Endothelial cell (in vitro differentiated cells): ENCODE measurements around the gene TMEM132D.

GRCh38 chr12:127062025-127062532 lies 1204.9 kb upstream of the TMEM132C start:
- PRO-cap = no peak

DNA sequence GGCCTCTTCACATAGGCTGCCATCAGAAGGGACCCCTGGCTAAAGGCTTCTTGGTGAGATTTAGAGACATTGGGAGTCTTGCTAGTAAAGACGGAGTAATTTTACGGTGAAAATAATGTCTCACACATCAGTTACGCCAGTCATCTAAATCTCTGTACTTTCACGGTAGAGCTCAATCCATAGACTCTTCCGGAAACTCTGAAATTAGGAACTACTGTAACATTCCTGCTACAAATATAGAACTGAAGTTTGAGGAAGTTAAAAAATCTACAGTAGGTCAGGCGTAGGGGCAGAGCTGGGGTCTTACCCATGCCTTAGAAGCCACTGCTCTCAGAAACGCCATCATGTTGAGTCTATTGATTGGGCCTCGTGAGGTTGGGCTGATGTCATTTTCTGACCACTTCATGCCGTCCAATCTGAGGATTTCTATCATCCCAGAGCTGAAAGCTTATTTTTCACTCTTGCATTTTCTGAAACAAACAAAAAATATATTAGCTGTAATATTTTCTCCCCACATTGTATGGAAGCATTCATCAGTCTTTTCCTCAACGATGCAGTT lies 1029.8 kb upstream of the TMEM132C start:
- PRO-cap = no peak

DNA sequence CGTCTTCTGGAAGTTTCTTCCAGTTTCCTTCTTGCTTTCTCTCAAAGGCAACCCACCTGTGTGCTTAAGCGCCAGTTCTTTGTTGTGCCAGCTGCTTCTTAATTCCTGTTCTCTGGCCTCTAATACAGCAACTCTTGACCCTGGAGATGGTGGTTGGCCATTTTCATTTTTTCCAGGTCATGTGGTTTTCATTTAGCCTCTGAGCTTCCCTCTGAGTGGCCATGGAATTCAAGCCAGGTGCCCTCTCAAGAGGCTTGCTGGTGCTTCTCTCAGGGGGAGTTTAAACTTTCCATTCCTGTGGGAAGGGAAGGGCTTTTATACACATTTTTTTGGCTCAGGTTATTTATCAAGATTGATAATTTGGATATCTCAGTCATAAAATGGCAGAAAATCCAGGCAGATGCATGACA lies 950.0 kb upstream of the TMEM132C start:
- PRO-cap = no peak

GRCh38 chr12:127944270-127944501 lies 322.8 kb upstream of the TMEM132C start:
- PRO-cap = no peak

- PRO-cap = no peak
These were observed 6.0 kb upstream of the SLC15A4 start for GRCh38 chr12:128829596-128830409.

DNA sequence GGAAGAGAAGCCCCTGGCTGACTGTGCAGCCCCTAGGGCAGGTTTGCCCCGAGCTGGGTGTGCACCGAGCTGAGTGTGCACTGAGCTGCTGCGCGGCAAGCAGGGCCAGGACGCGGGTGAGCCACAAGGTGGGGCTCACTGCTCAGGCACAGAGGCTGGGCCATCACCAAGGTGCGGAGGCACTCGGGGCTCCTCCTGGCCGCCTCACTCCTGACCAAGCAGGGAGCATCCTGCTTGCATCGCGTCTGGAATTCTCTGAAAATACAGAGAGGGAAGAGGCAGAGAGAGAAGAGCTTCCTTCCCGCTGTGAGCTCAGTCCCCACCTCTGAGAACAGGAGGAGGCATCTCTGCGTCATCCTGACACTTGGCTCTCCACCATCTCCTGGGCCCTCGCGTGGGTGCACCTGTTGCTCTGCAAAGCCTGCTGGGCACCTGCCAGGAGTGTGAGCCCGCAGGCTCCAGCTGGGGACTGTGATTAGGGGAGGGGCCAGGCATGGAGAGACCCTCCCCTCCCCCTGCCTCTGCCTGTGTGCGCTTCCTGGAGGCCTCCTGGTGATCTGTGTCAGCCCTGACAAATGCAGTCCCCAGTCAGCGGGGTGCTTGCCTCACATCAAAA lies 116.3 kb downstream of the GLT1D1 start:
- PRO-cap = no peak

DNA sequence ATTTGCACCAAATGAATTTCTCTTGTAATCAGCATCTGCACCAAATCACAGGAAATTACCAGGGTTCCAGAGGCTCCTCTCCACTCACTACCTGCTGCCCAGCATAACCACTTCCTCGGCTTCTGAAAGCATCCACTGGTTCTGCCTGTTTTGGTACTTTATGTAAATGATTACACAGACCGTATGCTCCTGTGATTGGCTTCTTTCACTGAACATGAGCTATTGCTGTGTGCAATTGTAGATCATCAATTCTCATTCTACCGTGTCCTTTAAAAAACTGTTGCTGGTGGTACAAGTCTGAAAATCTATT lies 522.1 kb downstream of the TMEM132D start:
- PRO-cap = no peak

DNA sequence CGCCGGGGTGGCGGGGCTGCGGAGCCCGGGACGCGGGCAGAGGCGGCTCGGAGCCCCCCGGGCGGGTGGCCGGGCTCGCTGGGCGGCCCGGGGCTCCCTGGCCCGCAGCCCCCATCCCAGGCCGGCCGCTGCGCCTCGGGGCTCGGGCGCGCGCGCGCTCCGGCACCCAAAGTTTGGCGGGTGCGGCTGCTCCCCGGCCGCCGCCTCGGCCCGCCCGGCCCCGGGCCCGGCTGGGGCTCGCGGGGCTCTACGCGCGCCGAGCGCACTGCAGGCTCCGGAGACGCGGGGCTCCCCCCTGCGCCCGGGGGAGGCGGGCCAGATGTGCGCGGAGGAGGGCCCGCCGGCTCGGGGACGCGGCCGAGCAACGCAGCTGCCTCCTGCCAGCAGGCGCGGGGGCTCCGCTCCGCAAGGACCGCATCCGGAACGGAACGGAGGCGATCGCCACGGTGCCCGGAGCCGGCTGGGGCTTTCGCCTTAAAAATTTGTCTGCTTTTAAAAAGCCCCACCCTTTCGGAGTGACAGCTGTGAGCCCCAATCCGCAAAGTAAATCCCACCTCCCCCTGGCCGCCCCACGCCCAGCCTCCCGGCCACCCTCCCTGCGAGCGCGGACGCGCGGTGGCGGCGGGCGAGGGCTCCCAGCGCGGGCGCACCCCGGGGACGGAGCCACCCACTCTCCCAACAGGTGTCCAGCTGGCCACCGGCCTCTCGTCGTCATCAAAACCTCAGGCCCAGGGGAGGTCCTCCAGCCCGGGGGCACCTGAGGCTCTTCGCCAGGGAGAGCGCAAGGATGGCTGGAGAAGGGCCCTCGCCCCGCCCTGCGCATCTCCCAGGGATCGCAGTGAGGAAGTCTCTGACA lies at the start of gene TMEM132D:
TMEM132D (minus strand) TSS at position 267 of the 856 bp plus-strand sequence.
- PRO-cap = no peak

- PRO-cap = no peak
These were observed 63.3 kb downstream of the FZD10 start for GRCh38 chr12:130225653-130225951.

DNA sequence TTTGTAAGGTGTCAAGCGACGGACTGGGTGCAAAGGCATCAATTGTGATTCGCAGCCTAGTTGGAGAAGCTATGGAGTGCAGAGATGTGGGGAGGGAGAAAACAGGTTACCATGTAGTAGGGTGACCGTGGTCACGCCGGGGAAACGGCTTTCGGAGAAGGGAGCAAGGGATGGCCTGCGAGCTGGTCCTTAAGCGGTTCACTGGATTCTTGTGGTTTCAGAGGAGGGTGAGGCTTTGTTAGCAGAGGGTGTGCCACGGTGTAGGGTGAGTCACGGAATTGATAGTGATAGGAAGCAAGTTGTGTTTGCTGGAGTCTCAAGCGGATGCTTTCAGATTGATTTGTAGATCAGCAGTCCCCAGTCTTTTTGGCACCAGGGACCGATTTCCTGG lies 2.3 kb downstream of the PIWIL1 start:
- PRO-cap = no peak

GRCh38 chr12:130722244-130722443 lies 6.0 kb upstream of the RIMBP2 start:
- PRO-cap = unidirectional peak, minus-strand start at chr12:130722349

- PRO-cap = no peak
These were observed 38.2 kb upstream of the RIMBP2 start for GRCh38 chr12:130754030-130755027.

GRCh38 chr12:130775972-130776962 lies 60.2 kb upstream of the RIMBP2 start:
- PRO-cap = no peak

DNA sequence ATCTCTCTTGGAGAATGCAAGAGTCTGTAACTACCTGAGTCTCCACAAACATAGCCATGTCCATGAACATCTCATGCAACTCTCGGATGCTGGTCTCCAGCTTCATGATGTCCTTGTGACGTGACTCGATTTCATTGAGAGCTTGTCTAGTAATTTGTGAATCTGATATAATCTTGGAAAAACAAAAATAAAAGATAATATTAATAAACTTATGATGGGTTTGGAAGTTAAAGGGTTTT lies 38.0 kb downstream of the STX2 start:
- PRO-cap = no peak

DNA sequence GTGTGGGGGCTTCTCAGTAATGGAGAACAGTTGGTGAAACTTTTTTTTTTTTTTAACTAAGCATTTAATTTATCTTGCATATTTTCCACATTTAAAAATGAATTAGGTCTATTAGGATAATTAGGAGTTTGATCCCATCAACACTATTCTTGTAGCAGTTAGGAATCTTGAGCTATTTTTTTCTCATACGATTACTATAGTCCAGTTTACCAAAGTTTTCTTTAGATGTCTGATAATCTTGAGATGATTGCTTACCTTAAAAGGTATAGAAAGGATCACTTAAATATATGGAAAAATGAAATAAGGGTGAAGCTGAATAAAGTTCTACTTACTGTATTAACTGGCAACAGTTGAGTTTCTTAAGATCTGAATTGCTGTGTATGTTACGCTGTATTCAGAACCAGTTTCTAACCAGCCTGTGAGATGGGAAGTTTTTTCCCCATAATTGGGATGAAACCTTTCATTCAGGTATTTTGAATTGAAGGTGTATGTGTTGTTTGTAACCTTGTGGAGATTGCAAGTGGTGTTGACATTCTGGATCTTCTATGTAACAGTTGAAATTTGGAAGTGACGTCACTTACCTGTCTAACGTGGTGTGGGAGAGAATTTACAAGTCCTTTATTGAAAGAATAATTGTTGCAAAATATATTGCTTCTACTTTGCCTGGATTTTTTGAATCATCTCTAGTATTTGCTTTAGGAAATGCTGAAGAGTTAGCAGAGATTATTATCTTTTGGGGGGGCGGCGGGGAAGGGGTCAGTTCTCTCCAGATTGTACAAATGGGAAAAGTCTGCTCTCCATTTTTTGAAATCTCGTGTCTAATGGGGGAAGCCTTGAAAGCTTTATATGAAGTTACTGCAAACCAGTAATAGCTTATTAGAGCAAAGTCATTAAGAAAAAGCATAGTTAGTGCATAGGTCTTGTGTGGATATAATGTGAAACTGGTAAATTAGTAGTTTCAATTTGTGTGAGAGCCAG lies 5.4 kb downstream of the RAN start:
- PRO-cap = no peak

GRCh38 chr12:131007114-131008011 lies 53.7 kb downstream of the ADGRD1 start:
- PRO-cap = no peak

- PRO-cap = no peak
These were observed 94.7 kb downstream of the ADGRD1 start for GRCh38 chr12:131048120-131049016.

DNA sequence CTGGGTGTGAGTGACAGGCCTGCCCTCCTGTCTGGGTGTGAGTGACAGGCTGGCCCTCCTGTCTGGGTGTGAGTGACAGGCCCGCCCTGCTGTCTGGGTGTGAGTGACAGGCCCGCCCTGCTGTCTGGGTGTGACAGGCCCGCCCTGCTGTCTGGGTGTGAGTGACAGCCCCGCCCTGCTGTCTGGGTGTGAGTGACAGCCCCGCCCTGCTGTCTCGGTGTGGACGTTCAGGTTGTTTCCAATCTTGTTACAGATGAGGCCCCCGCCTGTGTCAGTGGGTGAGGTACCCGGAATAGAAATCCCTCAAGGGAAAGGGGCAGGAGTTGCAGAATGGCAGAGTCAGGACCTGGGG lies 175.6 kb downstream of the ADGRD1 start:
- PRO-cap = no peak

- PRO-cap = no peak
These were observed 268.5 kb downstream of the ADGRD1 start for GRCh38 chr12:131222075-131222768.

- PRO-cap = bidirectional peak, plus-strand start at chr12:131229930, minus-strand start at chr12:131229887; unidirectional peak, plus-strand start at chr12:131230293
These were observed 276.0 kb downstream of the ADGRD1 start for GRCh38 chr12:131229250-131230485.